Airway epithelial cell (primary cell): Measurements from ENCODE around the genes MTERF4 and BOK.

- RAMPAGE, long total RNA, result no peak
These were observed 13.5 kb downstream of the CAPN10 start for GRCh38 chr2:240600121-240600320.

GRCh38 chr2:240781783-240782426, 38.1 kb downstream of the KIF1A start:
- RAMPAGE, long total RNA, result no peak

DNA sequence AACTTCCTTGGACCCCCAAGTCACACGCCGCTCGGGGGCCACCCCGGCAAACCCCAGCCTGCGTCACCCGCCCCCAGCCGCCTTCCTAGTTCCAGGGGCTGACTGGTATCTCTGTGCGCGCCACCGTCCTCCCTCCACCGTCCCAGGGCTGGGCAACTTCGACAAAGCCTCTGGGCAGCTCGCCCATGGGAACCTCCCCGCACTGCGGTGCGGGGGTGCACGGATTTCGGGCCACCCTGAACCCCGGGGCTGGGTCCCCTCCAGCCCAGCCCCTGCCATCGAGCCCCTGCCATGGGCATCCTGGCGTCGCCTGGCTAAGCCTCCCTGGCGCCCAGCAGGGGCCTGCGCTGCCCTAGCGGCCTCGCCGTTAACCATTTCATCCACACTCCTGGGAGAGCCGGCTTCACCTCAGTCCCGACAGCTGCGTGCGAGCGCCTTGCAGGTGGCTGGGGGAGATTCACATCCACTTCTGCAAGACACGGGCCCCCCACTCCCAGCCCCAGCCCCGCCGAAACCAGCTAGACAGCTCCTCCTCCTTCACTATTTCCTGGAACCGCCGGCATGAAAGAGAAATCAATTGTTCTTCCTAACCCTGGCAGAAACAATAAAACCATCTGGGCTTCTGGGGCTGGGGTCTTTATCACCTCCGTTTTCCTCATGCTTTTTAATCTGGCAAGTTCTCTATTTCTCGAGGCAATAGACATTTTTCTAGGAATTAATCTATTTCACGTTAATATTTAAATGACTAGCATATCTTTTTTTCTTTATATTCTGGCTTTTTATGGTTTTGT, 1.1 kb upstream of the KIF1A start:
- RAMPAGE, long total RNA, result no peak

DNA sequence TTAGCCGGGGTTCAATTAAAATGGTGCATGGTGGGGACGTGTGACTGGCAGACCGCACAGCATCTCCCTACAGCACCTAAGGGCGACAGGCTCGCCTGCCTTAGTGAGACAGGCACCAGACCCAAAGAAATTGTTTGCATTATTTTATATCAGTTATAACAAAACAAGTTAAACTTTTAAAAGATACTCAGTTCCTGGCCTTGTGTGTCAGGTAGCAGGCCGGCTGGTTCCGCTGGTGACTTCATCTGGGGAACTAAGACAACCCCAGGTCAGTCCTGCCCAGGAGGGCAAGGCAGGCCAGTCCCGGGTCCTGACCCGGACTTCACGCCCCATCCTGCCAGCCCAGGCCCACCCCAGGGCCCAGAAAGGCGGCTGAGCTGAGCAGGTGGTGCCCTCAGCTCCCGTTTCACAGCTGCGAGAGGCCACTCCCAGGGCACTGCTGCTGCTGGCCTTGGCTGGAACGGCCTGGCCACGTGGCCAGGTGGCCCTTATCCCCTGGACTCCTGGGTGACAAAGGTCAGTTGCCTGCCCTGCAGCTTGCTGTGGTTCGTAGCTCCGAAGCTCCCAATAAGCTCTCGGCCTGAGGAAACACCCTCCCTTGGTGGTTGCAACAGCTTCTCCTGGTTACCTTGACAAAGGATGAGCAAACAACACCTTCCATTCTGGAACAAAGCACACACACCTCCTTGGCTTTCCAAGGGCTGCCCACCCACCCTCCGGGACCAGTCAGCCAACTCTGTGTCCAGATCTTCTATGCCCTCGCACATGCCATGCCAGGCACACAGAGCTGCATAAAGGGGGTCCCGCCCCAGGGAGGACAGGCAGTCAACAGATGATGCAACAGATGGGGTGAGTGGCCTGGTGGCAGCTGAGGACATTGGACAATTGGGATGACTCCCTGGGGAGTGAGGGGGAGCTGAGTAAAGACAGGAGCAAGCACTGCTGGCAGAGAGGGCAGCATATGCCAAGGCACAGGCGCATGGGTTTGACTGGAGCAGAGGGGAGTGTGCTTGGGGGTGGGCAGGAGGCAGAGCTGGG, 11.3 kb upstream of the AGXT start:
- RAMPAGE, long total RNA, result no peak

GRCh38 chr2:240875467-240876229, 7.0 kb downstream of the AGXT start:
- RAMPAGE, long total RNA, result no peak

- RAMPAGE, long total RNA, result no peak
These were observed 593 bp downstream of the SNED1 start for GRCh38 chr2:240998905-240999517.

DNA sequence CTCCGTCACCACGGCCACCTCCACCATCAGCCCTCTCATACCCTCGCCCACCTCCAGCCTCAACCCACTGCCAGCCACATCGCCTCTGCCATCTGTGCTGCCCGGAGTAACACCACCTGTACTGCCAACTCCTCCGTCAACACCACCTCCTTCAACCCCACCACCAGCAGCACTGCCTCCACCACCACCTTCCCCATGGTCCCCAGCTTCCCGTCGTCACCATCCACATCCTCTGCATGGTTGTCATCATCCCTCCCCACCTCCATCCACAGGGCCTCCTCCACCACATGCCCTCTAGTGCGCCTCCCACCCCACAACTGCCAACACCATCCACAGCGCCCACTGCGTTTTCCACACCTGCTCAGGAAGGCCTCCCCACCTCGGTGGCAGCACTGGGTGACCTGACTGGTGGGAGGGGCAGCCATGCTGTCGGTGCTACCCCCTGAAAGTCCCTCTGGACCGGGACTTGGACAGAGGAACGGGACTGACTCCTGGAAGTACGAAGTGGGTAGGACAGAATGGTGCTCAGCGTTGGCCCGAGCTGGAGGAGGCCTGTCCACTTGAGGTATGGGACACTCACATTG, 1.6 kb downstream of the SNED1 start:
- RAMPAGE, long total RNA, result no peak

- RAMPAGE, long total RNA, result no peak
These were observed 13.2 kb downstream of the SNED1 start for GRCh38 chr2:241011583-241012151.

GRCh38 chr2:241018800-241019740, 20.7 kb downstream of the SNED1 start:
- RAMPAGE, long total RNA, result no peak

DNA sequence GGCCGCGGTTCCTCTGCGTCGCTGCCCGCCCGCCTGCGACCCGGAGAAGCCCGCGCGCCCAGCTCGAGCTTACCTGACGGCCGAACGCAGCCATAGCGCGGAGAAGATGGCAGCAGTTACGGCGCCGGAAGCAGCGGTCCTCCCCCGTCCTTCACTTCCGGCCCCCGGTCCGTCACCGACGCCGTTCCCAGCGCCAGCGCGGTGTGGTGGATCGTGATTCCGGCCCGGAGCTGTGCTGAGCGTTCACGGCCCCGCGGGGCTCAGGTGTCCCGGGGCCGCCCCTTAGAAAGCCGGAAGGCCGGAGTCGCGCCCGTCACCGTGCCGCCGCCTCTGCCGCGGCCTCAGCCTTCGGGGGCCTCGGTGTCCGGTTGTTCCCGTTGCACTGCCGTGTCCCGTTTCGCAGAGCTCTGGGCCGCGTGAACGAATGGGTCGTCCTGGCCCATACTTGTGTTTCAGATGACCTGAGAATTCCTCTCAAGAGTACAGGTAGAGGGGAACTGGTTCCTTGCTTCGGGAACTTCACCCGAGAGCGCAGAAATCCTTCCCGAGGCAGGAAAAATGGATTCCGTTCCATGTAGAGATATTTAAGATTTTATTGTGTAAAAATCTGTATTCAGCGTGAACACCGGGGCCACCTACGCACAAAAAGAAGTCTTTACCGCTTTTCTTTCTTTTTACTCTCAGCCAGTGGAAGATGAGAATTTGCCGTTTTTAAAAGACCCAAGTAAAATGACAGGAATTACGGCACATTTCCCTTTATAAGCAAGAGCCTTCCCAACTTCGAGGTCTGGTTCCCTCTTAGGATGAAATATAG, at the start of gene MTERF4:
TSS of gene MTERF4 (minus strand) at position 108 of the 814 bp plus-strand sequence.
- RAMPAGE, long total RNA, result start-site peak on the minus strand centred at position 119 of the sequence, 23 bp wide, 149 and 93 reads in 2 replicates

DNA sequence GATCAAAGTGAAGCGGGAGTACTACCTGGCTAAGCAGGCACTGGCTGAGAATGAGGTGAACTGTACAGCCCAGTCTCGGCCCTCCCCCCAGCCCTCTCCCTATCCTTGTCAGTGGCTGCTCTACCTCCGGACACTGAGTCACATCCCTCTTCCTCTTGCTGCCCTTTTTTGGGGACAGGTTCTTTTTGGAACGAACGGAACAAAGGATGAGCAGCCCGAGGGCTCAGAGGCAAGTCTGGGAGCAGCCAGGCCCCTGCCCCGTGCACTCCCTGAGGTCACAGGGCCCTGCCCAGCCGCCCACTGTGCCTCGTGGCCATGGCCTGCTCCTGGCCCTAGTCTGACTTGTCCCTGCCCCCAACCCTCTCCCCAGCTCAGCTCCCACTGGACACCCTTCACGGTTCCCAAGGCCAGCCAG, 35.3 kb downstream of the ANO7 start:
- RAMPAGE, long total RNA, result no peak

GRCh38 chr2:241235419-241235943, 47.0 kb downstream of the ANO7 start:
- RAMPAGE, long total RNA, result no peak

GRCh38 chr2:241337173-241337968, 18.7 kb upstream of the FARP2 start:
- RAMPAGE, long total RNA, result no peak

GRCh38 chr2:241488796-241489037, 19.7 kb downstream of the STK25 start:
- RAMPAGE, long total RNA, result no peak

- RAMPAGE, long total RNA, result no peak
These were observed at the start of gene BOK for GRCh38 chr2:241558295-241559276. Gene BOK, plus strand, starts transcription at chr2:241558745.

DNA sequence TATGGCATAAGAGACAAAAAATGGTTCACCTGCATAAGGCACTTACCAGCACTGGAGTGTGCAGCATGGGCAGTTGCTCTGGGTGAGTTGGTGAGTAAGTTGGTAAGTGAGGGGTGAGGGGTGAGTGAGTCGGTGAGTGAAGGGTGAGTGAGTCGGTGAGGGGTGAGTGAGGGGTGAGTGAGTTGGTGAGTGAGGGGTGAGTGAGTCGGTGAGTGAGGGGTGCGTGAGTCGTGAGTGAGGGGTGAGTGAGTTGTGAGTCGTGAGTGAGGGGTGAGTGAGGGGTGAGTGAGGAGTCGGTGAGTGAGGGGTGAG, 17.4 kb downstream of the THAP4 start:
- RAMPAGE, long total RNA, result no peak

DNA sequence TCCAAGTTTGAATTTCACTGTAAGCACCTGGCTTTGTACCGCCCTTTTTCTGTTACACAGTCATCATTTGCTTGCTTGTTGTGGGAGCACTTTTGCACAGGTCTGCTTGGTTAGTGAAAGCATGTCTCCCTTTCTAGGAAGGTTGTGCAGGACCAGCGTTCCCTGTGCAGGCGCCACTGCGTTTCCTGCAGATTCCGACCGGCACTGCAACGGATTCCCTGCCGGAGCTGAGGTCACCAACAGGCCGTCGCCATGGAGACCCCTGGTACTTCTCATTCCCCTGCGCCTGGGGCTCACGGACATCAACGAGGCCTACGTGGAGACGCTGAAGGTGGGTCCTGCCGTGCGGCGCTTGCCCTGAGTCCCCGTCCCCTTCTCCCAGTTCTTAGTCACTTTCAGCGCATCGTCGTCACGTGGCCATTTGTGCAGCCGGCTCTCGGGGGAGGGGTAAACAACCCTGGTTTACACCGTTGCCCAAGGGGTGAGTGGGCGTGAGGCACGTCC, 20.1 kb downstream of the DTYMK start:
- RAMPAGE, long total RNA, result no peak

DNA sequence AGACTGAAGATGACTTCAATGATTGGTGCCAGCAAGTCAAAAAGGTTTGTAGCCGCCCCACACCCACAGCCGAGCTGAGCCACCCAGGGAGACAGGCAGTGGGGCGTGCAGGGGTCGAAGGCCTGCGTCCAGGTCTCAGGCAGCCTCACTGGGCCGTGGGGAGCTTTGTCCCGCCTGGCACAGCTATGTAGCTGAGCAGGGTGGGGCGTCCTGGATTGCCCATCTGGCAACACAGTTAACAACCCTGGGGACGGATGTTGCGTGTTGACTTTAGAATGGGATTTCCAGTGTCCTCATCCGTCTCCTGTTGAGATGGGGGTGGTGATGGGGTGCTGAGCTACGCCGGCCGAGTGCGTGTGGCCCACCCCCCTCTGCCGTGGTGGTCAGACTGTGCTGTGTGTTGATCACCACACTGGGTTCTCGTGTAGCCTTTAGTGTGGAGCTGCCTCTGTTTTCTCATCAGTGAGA, 15.8 kb downstream of the DTYMK start:
- RAMPAGE, long total RNA, result no peak

- RAMPAGE, long total RNA, result no peak
These were observed 5.5 kb downstream of the DTYMK start for GRCh38 chr2:241680797-241681739.

GRCh38 chr2:241762604-241762940, 14.1 kb upstream of the GAL3ST2 start:
- RAMPAGE, long total RNA, result no peak